Type B pancreatic cell (in vitro differentiated cells): ENCODE measurements around the gene ZNF609.

GRCh38 chr15:64459947-64461096, at the start of gene ZNF609:
ZNF609 (plus strand) TSS chr15:64460578.
- PRO-cap, result unidirectional peak, plus-strand start at chr15:64460589; unidirectional peak, plus-strand start at chr15:64460746

DNA sequence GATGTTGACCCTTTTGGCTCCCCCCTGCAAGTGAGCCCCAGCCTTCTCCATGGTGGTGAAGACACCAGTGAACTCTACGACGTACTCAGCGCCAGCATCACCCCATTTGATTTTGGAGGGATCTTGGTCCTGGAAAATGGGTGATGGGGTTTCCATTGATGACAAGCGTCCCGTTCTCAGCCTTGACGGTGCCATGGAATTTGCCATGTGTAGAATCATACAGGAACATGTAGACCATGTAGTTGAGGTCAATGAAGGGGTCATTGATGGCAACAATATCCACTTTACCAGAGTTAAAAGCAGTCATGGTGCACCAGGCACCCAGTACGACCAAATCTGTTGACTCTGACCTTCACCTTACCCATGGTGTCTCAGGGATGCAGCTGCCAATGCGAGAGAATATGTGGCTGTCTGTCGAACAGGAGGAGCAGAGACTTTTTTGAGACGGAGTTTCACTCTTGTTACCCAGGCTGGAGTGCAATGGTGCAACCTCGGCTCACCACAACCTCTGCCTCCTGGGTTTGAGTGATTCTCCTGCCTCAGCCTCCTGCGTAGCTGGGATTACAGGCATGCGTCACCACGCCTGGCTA, 69.0 kb downstream of the ZNF609 start:
- PRO-cap, result no peak

- PRO-cap, result no peak
Measured at GRCh38 chr15:64681619-64682121, 93.7 kb downstream of the RBPMS2 start.

DNA sequence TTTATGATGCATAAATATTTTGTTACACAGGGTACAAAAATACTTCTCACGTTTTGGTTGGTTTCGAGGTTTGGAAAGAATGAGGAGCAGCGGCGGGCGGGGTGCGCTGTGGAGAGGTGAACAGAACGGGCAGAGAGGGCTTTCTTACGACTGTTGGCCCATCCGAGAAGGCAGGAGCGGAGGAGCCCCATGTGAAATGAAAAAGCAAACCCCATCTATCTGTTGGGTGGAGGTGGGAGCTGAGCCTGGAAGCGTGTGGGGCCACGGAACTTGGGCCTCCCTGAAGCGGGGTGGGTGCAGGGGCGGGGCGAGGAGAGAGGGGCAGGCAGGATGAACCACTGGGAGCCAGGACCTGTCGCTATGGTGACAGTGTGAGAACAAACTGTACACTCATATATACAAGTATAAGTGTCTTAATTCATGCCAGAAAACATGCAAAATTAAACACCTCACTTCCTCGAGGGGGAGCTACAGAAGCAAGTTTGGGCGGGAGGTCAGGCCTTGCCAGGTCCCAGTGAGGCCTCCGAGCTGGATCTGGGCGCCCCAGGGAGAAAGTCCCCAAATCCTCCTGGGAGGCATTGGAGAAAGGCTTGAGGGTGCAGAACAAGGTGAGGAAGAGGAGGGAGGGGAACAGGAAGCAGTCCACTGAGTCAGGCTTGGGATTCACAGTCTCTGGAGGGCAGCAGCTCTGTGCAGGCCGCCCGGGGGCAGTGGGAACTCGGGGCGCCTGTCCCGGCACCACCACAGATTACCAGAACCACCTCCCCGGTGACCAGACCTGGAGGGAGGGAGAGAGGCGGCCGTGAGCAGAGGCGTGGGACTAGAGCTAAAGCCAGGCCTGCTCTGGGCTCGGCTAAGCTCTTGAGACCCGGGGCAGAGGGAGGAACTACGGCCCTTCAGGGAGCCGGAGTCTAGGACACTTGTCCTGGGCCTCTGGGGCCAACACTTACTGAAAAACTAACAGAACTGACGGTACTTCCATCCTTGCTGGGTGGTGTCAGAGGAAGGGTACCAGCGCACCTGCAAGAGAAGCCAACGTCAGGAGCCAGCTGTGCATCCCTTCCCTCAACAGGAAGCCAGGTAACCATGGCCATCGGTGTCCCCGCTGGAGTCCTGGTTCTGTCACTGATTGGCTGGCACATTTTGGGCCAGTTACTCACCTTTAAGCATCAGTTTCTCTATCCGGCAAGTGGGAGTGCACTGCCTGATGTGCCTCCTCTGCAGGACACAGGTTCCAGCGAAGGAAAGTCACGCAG, 34.7 kb downstream of the RBPMS2 start:
- PRO-cap, result no peak

- PRO-cap, result no peak
Measured at GRCh38 chr15:64773776-64774566, 1.4 kb downstream of the RBPMS2 start.

GRCh38 chr15:64842435-64842981, 793 bp downstream of the PLEKHO2 start:
- PRO-cap, result no peak

- PRO-cap, result no peak
Measured at GRCh38 chr15:64883623-64884611, 27.8 kb upstream of the ANKDD1A start.

GRCh38 chr15:64905293-64905842, 6.3 kb upstream of the ANKDD1A start:
- PRO-cap, result no peak

DNA sequence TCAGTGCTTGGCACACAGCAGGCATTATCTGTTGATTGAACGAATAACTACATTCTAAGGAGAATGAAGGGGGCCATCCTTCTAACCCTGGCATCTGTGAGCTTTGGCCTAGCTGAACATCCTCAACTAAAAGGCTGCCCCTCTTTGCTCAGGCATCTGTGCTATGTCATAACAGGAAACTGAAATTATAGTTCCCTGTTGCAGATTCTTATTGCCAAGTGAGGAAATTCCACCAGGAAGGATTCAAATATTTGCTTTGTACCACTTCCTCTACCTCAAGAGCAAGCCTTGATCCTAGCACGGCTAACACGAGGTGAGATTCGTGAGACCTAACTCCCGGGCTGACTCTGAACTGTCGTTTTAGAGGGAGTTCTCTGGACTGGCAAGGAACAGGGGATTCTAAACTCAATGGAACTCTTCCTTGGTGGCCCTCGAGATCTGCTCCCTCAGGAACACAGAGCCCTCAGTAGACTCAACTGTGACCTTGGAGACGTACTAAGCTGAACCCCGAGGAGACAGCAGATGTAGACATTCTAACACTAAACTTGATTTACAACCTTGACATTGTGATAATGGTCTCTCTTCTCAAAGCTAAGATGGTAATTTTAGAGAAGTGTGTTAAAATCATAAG, 4.3 kb downstream of the SPG21 start:
- PRO-cap, result no peak

DNA sequence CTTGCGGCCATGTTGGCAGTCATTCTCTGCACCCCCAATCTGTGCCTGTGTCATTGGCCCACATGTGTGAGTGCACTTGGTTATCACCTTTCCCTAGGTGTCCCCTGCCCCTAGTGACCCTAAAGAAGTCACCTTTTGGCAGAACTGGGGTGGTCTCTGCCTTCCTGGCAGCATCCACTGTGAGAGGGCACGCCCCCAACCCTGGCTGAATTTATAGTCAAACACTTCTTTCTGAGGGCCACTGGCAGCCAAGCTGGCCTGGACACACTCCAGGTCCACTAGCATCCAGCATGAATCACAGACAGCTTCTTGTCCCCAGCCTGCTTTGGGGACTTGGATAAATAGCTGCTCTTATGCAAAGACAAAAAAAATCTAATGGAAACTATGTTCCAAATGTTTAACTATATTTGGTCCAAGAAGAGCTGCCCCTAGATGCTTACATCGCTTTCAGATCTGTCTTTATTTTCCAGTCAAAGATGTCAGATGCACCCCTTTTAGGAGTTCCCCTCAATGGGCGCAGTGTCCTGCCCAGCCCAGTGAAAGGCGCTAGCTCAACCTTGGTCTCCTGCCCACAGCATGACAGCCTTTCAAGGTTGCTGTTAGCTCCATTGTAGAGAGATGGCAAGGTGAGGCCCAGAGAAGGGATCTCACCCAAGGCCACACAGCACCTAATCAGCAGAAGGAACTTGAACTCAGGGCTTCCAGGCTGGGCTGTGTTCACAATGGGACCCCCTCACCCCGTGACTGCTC, 7.0 kb downstream of the RASL12 start:
- PRO-cap, result no peak

DNA sequence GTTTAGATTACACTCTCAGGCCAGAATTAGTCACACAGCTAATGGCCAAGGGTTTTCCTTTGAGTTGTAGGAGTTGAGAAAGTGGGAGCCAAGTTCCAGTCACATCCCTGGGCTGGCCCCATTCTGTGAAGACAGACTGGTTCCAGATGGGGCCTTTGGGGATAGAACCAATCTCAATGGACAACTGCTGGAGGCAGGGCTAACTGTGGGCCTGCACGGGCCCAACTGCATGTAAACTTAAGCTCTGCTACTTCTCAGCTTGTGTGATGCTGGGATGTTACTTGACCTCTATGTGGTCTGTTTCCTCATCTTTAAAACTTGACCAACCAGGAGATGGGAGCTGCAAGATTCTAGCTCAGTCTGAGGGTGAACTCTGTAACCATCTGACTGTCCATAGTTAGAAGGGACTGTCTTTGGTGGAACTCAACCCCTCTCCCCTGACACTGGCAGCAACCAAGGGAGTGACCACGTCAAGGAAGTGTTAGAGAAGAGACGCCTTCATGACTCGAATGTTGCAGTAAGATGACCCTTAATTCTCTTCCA, 1.6 kb upstream of the RASL12 start:
- PRO-cap, result no peak

DNA sequence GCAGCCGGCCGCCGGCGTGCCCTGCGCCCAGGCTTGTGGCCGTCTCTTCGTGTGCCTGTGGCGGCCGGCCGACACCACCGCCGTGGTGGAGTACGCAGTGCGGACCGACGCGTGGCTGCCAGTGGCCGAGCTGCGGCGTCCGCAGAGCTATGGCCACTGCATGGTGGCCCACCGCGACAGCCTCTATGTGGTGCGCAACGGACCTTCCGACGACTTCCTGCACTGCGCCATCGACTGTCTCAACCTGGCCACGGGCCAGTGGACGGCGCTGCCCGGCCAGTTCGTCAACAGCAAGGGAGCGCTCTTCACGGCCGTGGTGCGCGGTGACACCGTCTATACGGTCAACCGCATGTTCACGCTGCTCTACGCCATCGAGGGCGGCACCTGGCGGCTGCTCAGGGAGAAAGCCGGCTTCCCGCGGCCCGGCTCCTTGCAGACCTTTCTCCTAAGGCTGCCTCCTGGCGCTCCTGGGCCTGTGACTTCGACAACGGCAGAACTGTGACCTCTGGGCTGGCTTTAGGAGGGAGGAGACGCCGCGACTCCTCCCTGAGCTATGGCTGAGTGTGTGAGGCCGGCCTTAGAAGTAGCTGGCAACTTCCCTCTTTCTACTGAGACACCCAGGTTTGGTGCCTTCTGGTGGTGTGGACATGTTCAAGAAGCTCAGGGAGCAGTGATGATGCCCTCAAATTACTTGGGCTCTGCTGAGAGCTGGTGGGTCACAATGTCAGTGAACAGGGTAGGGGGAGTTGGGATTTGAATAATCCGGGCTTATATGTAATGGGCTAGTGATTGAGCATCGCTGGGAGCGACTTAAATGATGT, 1.4 kb downstream of the KBTBD13 start:
- PRO-cap, result no peak

DNA sequence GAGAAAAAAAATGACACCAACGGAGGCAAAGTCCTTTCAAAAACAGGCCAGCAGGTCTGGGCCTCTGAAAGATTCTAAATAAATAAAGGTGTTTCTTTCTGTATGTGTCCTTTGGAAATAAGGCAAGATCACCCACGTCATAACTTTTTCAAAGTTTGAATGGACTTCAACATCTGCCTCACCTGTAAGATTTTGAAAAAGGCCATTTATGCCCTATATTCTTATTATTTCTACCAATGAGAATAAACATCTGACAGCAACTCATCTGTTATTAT, 4.9 kb downstream of the CLPX start:
- PRO-cap, result no peak

- PRO-cap, result no peak
Measured at GRCh38 chr15:65312537-65313195, 26.0 kb upstream of the PARP16 start.

DNA sequence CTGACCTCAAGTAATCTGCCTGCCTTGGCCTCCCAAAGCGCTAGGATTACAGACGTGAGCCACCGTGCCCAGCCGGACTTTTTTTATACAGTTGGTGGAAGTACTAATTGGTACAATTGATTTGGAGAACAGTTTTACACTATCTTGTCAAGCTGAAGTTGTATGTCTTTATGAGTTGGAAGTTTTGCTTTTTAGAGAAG, 9.1 kb downstream of the HACD3 start:
- PRO-cap, result no peak

- PRO-cap, result no peak
Measured at GRCh38 chr15:65783842-65784393, 8.2 kb downstream of the DENND4A start.

GRCh38 chr15:65829131-65829462, 37.0 kb upstream of the DENND4A start:
- PRO-cap, result no peak

DNA sequence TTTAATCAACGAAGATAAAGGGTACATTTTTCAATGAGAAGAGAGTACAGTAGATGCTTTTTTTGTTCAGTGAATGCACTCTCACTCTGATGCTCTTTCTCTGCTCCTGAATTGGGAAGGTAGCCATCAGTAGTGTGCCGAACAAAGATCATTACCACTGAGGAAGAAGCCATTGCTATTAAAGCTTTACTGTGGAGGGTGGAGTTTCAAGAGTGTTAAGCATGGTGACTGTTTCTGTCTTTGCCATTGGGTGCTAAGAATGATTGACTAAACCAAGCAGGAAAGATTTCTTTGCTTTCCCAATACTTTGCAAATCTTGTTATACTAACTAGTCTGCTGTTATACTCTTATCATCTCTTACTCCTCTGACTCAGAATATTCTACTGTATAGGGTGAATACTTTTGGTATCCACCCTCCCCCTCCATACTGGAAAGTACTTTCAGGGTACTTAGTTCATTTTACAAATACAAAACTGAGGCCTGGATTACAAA, 1.6 kb downstream of the RAB11A start:
- PRO-cap, result bidirectional peak, plus-strand start at position 186 of the sequence, minus-strand start at position 153 of the sequence

DNA sequence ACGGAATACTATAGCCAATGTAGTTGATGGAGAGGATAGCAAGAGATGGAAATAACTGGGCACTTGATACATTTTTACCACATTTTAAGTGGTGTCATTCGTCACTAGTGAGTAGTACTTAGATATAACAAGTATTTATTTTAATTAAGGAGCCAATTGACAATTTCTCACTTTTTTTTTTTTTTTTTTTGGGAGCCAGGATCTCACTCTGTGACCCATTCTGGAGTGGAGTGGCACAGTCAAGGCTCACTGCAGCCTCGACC, 9.5 kb downstream of the RAB11A start:
- PRO-cap, result no peak

DNA sequence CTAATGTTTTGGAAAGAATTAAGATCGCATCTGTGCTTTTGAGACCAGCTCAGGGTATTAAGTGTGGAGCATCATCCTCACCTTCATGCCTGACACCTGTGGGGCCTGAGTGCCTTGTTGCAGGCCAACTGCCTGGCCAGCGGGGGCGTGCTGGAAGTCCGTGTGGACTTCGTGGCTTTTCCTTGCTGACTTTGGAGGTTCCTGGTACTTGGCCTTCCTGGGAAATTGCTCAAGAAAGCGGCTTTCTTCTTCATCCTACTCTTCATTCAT, 1.0 kb downstream of the MAP2K1 start:
- PRO-cap, result no peak